Diencephalon (tissue), 2 donors: ENCODE data around the genes P2RY14 and P2RY12.

GRCh38 chr3:151218178-151218506, 15.1 kb upstream of the GPR171 start:
- RAMPAGE, long total RNA, result no peak

GRCh38 chr3:151278226-151279019, at the start of gene P2RY14:
Gene P2RY14 (minus strand): TSS chr3:151278542.
- RAMPAGE, long total RNA, result start-site peak on the minus strand at chr3:151278394-151278521, 25 and 20 reads in 2 replicates

DNA sequence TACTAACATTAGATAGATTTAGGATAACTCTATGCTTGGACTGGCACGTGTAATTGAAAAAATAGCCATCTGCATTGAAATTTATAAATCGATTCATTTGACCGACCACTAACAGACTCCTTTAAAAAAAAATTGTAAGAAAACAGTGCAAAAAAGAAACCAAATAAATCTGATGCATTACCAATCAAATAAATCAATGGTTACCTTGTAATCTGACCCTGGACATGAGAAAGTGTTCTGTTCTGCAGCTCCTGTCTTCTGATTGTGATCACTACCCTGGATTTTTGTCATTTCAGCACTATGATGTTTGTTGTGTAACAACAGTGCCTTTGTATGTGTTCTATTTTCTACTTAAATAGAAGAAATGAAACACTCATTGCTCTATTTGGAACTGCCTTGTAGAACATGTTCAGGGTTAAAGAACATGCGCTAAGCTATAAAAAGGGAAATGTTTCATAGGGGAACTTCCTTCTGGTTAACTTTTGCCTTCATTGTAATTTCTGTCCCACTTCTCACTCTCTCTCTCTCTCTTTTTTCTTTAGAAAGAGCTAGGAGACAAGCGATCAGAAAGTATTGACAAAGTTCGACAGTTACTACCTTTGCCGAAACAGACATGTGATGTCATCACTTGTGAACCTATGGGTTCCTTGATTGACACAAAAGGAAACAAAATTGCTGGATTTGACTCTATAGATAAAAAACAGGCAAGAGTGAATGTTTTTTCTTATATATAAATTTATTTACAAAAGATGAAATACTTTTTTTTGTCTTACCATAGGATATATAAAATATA, at the start of gene P2RY12:
Gene P2RY12, minus strand, starts transcription at position 266 of the 793 bp plus-strand sequence.
- RAMPAGE, long total RNA, result no peak

DNA sequence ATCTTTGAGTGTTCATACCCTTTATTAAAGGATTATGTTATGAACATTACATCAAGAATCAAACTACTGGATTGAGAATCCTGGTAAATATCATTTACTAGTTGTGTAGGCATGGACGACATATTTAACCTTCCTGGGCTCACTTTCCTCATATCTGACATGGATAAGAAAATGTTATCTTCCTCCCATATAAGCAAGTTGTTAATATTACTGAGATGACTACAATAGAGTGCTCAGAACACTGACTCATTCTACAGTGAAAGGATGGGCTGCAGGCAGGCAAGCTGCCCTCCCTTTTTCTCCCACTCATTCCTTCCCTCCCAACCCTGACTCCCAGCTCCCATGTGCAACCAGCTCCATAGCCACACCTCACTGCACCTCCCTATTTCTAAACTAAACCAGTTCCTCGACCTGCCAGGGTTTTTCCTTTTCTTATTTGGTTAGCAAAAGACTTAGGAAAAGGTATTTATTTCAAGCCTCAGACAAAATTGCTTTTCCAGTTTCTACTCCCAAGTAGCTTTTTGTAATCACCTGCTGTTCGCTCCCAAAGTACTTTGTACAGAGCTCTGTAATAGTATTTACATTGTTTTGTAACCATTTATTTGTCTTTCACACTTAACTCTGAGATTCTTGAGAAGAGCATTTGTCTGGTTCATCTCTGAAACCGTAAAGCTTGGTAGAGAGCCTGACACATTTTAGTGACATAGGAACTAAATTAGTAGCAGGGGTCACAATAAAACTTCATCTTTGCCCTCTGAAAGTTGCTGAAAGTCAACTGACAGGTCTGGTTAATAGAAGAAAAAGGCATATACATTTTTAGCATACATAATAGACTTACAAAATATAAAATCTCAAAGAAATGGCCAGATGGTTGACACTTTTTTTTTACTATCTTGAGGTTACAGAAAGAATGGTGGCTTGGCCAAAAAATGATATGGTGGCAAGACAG, 2.2 kb downstream of the AADAC start:
- RAMPAGE, long total RNA, result no peak

DNA sequence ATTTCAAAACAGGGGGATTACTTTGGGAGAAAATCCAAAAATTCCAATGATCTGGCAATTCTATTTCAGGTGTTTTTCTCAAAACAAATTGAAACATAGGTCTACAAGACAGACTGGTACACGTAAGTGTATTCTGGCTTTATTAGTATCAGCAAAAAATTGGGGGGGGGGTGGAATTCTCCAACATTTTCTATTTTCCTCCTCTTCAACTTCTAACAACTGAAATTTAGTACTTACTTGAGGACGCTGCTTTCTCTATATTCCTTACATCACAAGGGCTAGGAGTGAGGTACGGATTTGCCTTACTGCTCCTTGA, 18.5 kb downstream of the AADAC start:
- RAMPAGE, long total RNA, result no peak

DNA sequence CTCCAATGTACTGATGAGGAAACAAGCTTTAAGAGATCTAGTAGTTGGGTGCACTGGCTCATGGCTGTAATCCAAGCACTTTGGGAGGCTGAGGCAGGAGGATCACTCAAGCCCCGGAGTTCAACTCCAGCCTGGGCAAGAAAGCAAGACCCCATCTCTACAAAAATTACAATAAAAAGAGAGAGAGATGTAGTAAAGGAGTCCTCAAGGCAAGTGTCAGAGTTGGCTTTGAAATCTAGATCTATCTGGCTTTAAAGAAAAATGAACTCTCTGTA, 16.3 kb downstream of the SUCNR1 start:
- RAMPAGE, long total RNA, result no peak

DNA sequence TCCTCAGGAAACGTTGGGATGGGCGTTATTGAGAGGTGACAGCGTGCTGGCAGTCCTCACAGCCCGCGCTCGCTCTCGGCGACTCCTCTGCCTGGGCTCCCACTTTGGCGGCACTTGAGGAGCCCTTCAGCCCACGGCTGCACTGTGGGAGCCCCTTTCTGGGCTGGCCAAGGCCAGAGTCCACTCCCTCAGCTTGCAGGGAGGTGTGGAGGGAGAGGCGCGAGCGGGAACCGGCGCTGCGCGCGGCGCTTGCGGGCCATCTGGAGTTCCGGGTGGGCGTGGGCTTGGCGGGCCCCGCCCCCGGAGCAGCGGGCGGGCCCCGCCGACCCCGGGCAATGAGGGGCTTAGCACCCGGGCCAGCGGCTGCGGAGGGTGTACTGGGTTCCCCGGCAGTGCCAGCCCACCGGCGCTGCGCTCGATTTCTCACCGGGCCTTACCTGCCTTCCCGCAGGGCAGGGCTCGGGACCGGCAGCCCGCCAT, 54.5 kb downstream of the SUCNR1 start:
- RAMPAGE, long total RNA, result no peak

- RAMPAGE, long total RNA, result no peak
Observed at GRCh38 chr3:152244045-152244483, 24.7 kb upstream of the MBNL1 start.

DNA sequence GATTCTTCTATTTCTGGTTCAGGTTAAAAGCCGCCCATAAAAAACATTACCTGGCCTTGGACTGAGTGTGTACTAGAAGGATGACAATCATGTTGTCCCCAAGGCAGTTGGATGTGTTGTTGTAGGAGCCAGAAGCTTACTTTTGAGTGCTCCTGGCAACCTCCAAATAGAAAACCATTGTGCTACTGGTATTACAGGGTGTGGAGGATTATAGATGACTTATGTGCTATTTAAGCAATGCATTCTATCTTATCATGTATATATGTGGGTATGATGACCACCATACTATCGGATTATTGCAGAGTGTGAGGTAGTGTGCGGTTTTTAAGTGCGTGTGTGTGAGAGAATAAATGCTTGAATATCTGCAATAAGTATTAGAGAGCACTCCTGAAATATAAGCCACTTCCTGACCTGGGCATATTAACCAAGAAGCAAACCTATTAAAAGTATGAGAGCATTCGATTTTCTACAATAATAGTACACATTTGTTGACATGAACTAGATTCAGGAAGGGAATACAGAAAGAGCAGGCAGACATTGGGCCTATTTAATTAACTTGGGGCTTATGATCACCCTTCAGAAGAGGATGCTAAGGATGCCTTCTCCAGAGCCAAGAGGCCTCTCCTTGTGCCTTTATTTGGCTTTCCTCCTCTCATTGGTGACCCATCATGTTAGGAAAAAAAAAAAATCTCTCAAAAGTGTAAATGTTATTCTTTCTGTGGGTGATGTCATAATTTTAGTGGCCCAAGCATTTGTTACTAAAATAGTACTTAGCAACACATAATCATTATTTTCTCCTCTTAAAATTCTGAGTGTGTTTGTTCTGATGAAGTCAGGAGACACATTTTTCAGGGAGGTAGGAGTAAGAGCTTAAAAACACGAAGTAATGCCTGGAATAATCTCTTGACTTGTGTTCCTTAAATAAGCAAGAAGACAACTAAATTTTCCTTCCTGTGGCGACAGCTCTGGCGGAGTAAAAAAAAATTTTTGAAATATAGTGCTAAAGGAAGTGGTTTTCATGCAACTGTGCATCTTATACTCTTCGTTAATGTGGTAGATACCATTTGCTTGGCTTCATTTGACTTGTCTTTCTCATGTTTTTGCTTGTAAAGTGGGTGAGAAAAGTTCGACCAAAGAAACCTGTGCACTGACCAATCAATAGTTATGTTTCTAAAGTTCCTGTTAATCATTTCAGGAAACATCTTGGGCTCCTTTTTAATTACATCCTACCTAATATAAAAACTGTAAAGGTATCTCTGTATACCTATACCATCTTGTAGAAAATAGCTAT, 11.5 kb upstream of the MBNL1 start:
- RAMPAGE, long total RNA, result no peak

GRCh38 chr3:152270843-152271356, 2.2 kb downstream of the MBNL1 start:
- RAMPAGE, long total RNA, result no peak

GRCh38 chr3:152301770-152302329, 33.1 kb downstream of the MBNL1 start:
- RAMPAGE, long total RNA, result no peak

- RAMPAGE, long total RNA, result no peak
Observed at GRCh38 chr3:152315965-152316760, 47.4 kb downstream of the MBNL1 start.

DNA sequence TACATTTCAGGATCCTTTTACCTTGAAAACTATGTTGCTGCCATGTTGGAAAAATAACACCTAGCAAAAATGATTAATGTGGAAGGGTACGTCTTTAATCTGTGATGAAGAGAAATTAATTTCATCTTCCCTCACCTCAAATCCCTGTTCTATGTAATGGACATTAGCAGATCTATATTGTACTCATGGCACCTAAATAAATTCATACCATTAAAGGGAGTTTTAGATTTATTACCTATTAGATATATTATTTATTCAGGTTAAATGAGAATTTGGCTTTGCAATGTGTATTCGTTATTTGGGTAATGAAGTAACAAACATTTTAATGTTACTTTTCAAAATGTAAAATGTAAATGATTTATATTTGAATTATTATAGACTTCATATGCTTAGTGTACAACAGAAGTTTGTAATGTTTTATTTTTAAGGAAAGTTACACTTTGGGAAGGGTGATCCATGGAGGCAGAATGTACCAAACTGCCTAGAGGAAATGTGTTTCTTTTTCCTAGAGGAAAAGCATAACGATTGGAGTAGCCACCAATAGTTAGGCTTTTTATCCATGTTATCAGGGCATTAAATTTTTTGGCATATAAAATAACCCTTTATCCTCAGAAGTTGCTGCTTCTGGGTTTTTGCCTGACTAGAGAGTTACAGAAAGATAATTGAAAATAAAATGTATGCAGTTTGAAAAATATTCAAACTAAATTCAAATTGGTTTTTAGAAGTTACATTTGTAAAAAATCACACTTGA, 115.2 kb downstream of the MBNL1 start:
- RAMPAGE, long total RNA, result no peak

DNA sequence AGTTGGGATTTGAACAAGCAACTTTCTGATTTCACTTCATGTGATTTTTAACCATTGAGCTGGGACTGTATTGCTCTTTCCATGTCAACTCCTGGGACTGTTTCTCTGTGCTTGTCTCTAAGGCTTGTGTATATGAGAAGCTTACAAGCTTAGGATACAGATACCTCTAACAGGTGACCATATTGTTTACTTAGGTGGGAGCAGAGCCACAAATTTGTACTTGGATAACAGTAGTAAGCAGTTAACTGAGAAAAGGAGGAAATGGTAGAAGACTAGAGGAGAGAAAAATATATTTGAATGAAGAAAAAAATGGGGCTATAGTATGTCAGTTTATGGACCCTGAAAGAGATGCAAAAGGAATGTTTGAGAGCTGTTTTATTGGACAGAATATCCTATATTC, 133.7 kb downstream of the MBNL1 start:
- RAMPAGE, long total RNA, result no peak

DNA sequence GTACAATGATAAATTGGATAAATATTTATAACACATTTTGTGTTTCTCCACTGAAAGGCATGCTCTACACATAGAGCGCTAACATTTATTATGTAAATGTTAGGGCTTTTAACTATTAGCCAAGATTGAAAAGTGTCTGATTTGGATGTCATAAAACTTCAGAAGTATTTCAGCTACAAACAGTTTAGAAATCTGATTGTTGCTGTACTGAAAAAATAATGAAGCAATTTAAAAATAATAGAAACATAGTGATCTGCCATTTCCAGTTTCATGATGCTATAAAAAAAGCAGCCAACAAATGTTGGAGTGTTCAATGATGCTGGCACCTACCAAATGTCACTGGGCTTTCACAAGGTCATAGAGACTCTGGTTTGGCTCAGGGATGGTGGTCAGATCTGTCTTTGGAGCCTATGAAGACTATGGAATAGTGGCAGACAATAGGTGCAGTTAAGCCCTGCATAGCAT, 137.0 kb downstream of the MBNL1 start:
- RAMPAGE, long total RNA, result no peak

DNA sequence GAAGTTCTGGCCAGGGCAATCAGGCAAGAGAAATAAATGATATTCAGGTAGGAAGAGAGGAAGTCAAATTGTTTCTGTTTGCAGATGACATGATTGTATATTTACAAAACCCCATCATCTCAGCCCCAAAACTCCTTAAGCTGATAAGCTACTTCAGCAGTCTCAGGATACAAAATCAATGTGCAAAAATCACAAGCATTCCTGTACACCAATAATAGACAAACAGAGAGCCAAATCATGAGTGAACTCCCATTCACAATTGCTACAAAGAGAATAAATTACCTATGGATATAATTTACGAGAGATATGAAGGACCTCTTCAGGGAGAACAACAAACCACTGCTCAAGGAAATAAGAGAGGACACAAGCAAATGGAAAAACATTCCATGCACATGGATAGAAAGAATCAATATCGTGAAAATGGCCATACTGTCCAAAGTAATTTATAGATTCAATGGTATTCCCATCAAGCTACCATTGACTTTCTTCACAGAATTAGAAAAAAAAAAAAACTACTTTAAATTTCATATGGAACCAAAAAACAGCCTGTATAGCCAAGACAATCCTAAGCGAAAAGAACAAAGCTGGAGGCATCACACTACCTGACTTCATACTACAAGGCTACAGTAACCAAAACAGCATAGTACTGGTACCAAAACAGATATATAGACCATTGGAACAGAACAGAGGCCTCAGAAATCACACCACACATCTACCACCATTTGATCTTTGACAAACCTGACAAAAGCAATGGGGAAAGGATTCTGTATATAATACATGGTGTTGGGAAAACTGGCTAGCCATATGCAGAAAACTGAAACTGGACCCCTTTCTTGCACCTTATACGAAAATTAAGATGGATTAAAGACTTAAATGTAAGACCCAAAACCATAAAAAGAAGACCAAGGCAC, 155.6 kb downstream of the MBNL1 start:
- RAMPAGE, long total RNA, result no peak

DNA sequence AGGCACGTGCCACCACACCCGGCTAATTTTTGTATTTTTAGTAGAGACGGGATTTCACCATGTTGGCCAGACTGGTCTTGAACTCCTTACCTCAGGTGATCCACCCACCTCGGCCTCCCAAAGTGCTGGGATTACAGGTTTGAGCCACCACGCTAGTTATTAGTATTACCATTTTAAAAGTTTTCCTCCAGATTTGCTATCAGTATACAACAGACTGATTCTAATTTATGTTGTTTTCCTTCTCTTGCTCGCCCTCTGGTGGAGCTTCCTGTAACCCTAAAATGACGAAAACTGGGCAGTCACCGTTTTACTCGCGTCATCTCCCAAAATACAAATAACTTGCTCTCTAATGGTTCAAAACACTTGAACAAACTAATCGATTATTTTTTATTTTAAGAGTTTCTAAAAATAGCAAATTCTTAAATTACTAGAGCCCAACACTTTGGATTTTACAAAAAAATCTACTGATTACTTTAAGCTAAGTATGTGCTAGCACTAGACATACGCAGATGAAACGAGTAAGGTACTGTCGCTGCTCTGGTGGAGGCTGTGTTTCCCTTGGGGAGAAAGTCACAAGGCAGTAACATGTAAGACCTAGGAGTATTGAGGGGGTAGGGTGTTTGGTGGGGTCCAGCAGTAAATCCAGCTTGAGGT, 203.3 kb downstream of the MBNL1 start:
- RAMPAGE, long total RNA, result no peak

GRCh38 chr3:152595959-152596471, 238.9 kb upstream of the P2RY1 start:
- RAMPAGE, long total RNA, result no peak

DNA sequence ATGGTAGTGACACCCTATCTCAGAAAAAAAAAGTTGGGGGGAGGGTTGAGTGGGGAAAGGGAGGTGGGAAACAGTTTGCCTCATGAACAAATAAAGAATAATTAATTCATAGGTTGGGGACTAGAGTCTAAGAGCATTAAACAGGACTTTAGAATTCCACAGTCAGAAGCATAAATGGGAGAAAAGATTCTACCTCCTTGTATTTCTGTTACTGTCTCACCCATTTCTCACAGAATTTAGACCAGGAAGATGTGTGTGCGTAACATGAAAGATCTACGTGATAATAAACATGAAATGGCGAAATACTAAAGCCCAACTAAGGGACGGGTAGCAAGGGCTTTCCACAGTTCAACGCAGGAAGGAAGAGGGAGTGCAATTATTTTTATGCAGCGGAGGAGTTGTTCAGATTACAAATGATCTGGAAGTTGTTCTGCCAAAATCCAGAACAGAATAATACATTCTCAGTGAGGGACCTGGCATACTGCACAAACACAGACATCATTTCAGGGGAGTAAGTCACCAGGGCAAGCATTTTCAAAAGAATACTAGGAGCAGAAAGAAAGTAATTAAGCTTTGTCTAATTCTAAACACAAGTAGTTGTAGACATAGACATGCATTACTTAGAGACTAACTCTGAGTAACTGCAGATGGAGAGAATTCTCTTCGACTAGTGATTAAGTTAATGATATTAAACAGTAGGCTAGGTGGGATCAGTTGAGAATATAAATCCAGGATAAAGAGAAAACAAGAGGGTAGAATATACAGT, 133.7 kb upstream of the RAP2B start:
- RAMPAGE, long total RNA, result no peak

DNA sequence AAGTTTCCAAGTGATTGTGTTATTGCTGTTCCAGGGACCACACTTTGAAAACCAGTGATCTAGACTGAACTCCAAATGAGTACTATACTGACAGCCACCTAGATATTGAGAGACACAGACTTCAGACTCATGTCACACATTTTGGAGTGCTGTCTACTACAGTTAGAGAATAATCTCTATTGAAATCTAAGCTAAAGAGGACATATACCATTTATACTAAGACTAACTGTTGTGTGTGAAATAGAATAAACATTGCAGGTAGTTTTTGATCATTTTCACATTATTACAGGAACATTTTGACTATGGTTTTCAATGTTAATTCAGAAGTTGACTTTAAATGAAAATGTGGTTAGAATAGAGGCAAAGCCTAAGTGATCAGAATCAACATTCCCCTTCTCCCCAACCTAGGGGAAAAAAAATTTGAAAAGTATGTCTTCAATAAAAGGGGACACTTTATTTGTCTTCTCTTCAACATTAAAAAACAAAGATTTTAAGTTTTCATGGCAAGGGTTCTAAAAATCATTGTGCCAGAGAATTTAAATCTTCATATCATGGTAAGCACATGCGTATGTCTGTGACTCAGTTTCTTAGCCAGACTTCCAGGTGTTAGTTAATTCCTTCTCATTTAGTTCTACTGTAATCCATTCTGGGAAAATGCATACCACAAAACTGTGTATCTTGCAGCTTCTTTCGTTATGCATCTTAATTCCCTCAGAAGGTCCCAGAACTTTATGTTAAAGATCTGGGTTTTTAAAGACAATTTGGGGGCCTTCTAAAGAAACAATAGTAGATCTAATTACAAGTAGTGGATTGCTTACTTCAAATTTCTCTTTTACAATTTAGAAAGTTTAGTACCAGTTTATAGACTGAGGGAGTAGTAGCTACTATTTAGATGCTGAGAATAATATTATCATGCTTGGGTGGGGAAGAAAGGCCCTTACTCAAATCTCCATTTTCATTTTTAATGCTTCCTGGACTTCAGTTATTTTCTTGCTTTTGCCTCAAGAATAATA, 5.7 kb downstream of the RAP2B start:
- RAMPAGE, long total RNA, result no peak